Right atrium auricular region (tissue), 2 donors: ENCODE results near the gene AFAP1.

DNA sequence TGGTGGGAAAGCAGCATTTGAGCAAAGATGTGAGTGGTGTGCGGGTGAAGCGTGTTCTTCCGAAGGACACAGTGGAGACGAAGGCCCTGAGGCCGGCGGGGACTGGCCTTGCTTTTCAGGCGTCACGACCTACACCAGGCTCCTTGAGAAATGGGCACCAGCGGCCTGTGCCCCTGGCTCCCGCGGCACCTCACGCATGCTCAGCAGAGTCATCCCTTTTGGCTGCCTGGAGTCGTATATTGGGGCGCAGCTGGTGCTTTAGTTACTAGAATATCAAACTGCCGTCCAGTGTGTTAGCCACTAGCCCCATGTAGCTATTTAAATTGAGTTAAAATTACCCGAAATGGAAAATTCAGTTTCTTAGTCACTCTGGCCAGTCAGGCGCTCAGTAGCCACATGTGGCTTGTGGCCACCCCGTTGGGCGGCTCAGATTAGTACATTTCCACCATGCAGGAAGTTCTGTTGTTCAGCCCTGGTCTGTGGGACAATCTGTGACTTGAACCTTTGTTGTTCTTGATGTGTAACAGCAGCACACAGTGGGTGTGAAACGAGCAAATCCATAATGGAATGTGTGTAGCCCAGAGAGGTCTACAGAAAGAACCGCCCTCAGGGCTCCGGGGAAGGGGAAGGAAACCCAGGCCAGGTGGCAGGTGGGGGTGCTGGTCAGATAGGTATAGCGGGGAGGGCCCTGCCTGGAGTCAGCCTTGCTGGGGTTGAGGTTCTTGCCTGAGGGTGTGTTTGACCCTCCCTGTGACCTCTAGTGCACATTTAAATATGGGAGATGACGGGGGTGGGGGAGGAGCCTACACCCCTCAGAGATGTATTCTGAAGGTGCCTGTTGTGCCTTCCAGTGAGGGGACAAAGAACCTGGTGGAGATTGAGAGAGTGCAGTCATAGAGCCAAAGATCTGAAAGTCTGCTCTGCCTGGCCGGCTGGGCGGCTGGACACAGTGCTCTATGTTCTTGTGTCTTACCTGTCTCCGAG is 30.5 kb downstream of the TBC1D14 start:
- PRO-cap, result no peak
- RAMPAGE, long total RNA, 2 experiments, result no peak in any of the 2 experiments

DNA sequence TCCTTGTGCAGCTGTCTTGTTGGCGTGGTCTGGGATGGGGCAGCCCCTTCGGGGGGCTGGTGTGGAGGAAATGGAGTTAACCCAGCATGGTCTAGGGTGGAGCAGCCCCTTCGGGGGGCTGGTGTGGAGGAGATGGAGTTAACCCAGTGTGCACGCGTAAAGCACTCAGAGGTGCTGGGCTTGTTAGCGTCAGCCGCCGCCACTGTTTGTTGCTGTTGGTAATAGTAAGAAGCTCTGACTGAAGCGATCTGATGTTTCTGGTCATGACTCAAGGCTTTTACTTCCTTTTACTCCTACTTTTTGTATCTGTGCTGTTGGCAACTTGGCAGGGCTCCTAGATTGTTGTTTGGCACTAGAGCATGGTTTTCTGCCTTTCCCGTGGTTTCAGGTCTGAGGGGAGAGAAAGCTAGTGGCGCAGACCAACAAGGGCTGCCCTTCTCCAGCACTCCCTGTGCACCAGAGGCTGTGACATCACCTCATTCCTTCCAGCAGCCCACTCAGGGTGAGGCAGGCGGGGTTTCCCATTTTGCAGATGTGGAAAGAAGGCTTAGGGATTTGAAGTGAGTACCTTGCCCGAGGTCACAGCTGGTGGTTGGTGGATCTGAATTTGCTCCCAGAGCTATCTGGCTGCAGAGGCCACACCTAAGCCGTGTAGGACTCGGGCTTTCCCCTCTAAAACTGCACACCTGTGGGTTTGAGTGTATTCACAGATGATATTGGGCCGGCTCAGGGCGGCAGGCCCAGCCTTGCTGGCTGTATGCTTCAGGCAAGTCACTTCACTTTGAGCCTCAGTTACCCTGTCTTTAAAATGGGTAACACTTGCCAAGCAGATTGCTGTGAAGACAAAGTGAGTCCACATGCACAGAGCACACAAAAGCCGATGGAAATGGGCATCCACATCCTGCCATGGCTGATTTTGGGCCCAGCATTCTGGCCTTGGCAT is 50.9 kb downstream of the CCDC96 start:
- PRO-cap, result no peak
- RAMPAGE, long total RNA, 2 experiments, result no peak in any of the 2 experiments

GRCh38 chr4:6998903-6999735 is 43.7 kb downstream of the CCDC96 start:
- PRO-cap, result no peak
- RAMPAGE, long total RNA, 2 experiments, result no peak in any of the 2 experiments

- PRO-cap, result no peak
- RAMPAGE, long total RNA, 2 experiments, result no peak in any of the 2 experiments
These were observed 39.1 kb downstream of the CCDC96 start for GRCh38 chr4:7003652-7004147.

GRCh38 chr4:7034164-7035078 is 8.4 kb downstream of the CCDC96 start:
- PRO-cap, result no peak
- RAMPAGE, long total RNA, 2 experiments, result no peak in any of the 2 experiments

- PRO-cap, result no peak
- RAMPAGE, long total RNA, 2 experiments, result no peak in any of the 2 experiments
These were observed 707 bp downstream of the SORCS2 start for GRCh38 chr4:7192906-7193583.

- PRO-cap, result no peak
- RAMPAGE, long total RNA, 2 experiments, result no peak in any of the 2 experiments
These were observed 55.3 kb upstream of the PSAPL1 start for GRCh38 chr4:7490070-7490360.

- PRO-cap, result no peak
- RAMPAGE, long total RNA, 2 experiments, result no peak in any of the 2 experiments
These were observed 177.2 kb downstream of the AFAP1 start for GRCh38 chr4:7762305-7762949.

DNA sequence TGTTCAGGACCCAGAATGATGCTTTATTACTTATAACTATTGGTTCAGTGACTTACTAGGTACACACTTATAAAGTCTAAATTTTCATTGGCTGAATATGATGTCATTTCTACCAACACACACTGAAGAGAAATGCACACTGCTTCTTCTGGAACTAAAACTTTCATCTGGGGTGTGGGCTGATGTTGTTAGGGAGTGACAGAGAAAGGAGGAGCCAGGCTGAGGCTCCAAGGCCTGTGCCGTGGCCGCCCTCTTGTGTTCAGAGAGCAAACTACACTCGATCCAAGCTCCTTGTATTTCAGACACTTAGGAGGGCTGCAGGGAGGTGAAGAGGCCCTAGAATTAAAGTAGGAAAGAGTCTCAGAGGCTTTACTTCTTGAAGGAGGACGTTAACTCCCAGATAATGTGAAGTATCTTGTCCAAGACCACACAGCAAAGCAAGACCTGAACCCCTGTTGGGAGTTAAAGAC is 137.6 kb downstream of the AFAP1 start:
- PRO-cap, result unidirectional peak, minus-strand start at position 156 of the sequence
- RAMPAGE, long total RNA, 2 experiments, result no peak in any of the 2 experiments

DNA sequence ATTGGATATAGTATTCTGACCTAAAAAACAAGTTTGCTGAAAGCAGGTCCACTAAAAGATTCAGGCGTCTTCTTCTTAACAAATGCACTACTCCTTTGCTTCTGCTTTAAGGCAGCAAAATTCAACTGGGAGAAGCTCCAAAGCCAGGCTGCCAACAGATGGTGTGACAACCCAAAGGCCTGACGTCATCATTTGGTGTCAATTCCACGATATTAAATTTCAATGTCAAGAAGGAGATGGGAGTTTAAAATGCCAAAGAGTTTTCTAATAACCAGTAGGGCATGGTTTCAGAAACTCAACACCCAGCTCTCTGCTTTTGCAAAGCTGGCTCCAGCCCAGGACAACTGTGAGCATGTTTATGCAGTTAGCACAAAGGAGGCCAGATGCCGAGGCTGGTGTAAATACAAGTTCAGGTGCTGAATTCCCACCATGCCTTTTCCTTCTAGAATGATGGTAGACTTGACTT is 67.4 kb downstream of the AFAP1 start:
- PRO-cap, result unidirectional peak, minus-strand start at position 97 of the sequence
- RAMPAGE, long total RNA, 2 experiments, result start-site peak on the minus strand in 2 of 2 experiments, centred at positions 106 to 127 of the sequence, 24 reads per replicate

DNA sequence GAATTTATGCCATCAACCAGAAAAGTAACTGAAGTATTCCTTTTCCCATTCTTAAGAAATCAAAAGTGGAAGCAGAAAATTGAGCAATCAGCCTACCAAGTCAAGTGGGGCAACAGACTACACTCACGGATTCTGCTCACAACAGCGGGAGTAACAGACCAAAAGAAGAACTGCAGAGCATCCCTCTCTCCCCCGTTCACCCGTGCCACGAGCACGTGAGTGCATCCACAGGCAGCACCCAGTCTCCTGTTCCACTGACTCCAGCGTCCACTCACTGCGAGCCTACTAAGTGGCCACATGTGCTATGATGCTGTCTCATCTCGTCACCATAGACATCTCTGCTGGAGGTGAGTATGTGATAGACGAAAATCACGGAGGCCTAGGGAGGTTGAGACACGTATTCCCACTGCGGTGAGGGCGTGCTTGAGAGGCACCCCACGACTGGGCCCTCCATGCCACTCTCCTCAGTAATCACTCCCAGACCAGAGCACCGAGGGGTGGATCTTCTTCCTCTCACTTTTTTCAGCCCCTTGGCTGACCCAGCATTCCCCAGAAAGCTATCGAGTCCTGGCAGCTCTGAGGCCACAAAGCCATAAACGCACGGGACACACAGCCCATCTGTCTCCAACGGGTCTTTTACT is 29.1 kb downstream of the AFAP1 start:
- PRO-cap, result bidirectional peak, plus-strand start at position 139 of the sequence, minus-strand start outside the sequence
- RAMPAGE, long total RNA, 2 experiments, result no peak in any of the 2 experiments

DNA sequence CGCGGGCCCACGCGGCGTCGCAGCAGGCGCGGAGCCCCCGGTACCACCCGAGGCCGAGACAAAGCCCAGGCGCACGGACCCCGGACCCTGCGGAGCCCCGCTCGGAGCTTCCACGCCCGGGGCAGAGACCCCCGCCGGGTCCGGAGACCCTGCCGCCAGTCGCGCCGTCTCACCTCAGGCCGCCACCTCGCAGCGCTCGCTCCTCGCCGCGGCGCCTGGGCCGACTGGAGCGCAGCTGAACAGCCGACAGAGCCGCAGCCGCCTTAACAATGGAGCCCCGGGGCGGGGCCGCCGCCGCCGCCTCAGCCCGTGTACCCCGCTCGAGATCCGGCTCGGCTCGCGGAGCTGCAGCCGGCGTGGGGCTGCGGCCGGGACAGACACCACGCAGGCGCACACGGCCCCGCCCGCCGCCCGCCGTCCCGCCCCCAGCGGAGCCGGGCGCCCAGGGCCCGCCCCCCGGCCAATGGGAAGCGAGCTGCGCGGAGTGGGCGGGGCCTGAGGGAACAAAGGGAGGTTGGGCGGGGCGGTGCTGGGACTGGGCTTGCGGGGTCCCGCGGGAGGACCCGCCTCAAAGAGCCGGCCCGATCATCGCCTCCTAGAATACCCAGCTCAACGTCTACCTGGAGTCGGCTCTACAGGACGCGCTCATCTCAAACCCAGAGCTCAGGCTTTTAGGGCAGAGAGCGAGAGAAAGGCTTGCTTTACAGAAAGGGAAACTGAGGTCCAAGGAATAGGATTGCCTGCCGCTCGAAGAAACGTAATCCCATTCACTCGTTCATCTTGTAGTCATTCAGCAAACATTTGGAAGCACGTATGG is at the start of gene AFAP1:
TSS of gene AFAP1 (minus strand) at position 379 of the 817 bp plus-strand sequence.
- PRO-cap, result bidirectional peak, plus-strand start at position 534 of the sequence, minus-strand start at position 358 of the sequence
- RAMPAGE, long total RNA, 2 experiments, result start-site peak on the minus strand in 2 of 2 experiments, centred at positions 289 to 298 of the sequence, 106 to 331 reads per replicate

DNA sequence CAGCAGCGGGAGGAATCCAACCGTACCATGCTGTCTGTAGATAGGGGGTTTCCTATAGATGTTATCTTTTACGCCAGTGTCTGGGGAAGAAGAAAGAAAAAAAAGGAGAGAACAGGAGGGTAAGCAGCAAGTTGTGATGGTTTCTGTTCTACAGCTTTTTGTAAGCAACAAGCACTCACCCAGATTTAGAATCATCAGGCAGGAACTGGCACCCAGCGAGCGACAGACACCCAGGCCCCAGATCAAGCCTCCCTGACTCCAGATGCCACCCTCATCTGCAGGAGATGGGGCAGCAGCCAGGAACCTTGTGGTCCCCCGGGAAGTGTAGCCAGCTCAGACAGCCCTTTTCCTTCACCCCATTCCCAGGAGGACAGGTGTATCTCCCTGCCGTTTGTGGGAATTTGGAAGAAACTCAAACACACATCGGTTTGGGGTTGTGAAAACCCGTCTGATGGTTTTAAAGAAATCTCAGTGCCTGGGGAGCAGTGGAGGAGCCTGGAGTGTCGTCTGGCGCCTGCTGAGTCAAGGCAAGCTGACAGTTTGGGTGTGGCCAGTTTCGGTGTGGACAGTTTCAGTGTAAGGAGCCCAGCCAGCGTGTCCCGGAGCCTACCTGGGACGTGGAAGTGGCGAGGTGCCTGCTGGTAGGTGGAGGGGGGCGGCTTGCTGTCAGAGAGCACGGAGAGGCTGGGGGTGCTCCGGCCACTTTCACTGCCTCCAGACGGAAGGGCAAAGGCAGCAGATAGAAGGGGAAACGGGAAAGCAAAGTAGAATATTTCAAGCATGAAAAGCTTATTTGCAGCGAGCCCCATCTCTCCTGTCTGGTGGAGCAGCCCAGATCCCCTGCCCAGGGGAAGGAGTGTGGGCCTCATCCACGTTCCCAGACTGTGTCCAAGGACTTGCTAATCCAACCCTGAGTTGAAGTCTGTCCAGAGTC is 80.2 kb upstream of the AFAP1 start:
- PRO-cap, result no peak
- RAMPAGE, long total RNA, 2 experiments, result no peak in any of the 2 experiments

DNA sequence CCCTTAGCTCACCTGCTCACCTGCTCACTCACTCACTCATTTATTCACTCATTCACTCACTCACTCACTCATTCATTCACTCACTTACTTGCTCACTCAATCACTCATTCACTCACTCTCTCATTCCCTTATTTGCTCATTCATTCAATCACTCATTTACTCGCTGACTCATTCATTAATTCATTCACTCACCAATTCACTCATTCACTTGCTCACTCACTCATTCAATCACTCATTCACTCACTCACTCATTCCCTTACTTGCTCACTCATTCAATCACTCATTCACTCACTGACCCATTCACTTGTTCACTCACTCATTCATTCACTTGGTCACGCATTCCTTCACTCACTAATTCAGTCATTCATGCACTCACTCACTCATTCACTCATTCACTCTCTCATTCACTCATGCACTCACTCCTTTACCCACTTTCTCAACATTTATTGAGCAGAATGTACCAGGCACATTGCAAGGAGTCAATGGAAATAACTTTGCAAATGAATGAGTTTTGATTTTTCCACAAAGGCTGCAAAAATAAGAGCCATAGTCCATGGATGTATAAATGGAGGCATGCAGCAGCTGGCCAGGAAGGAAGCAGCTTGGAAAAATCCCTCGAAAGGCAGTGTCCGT is 88.8 kb upstream of the AFAP1 start:
- PRO-cap, result no peak
- RAMPAGE, long total RNA, 2 experiments, result no peak in any of the 2 experiments

GRCh38 chr4:8069961-8071121 is 88.3 kb downstream of the ABLIM2 start:
- PRO-cap, result no peak
- RAMPAGE, long total RNA, 2 experiments, result no peak in any of the 2 experiments

GRCh38 chr4:8110247-8110976 is 48.2 kb downstream of the ABLIM2 start:
- PRO-cap, result no peak
- RAMPAGE, long total RNA, 2 experiments, result no peak in any of the 2 experiments

GRCh38 chr4:8112481-8113187 is 46.0 kb downstream of the ABLIM2 start:
- PRO-cap, result no peak
- RAMPAGE, long total RNA, 2 experiments, result no peak in any of the 2 experiments

DNA sequence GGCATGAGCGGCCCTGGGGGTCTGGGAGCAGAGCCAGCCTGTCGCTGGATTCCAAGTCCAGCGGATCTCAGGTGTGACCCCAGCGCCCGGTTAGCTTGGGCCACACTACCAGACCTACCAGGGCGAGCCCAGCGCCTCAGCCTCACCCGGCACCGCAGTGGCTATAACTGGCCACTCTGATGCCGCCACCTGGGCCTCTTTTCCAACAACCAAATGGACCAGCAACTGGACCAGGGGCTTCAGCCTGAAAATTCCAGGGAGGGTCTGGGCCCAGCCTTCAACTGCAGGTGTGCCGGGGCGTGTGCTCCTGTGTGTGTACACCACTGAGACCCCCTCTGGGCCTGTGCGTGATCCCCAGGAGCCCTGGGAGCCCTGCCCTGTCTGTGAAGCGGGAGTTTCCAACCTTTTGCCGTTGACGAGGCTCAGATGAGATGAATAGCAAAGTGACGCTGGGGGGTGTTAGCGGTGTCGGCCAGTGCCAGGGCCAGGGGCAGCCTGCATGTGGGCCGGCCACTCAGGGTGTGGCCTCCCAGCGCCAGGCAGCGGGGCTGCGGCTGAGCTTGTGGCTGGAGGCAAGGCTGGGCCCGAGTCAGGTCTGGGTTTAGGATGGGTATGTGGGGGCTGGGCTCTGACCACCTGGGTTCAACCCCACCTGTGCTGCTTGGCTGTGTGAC is 748 bp downstream of the SH3TC1 start:
- PRO-cap, result no peak
- RAMPAGE, long total RNA, 2 experiments, result no peak in any of the 2 experiments

DNA sequence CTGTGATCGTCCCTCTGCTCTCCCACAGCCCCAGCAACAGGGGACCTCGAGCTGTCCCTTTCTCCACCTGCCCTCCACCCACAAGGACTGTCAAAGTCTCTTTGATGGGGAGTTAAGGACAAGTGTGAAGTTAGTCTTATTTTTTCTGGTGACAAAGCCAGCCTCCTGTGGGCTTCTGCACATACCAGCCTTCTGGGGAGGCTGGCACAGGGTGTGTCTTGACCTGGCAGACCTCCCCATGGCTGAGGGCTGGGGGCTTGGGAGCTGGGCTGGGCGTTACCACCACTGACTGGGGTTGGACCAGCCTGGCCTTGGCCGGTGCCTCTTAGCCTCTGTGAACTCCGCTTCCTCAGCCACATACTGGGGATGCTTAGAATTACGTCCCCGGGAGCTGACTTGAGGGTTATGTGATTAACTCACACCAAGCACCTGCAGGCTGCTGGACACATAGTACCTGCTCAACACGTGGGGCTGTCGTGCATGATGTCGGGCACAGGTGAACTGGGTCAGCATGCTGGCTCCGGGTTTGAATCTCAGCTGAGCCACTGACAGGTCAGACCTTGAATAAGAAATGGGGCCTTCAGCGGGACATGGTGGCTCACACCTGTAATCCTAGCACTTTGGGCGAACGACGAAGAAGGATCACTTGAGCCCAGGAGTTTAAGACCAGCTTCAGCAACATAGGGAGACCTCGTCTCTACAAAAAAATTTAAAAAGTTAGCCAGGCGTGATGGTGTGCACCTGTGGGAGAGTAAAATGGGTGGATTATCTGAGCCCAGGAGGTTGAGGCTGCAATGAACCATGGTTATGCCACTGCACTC is 14.2 kb downstream of the SH3TC1 start:
- PRO-cap, result no peak
- RAMPAGE, long total RNA, 2 experiments, result no peak in any of the 2 experiments

GRCh38 chr4:8237815-8239046 is 31.3 kb upstream of the HTRA3 start:
- PRO-cap, result no peak
- RAMPAGE, long total RNA, 2 experiments, result no peak in any of the 2 experiments